Hair follicular keratinocyte (primary cell): ENCODE measurements around a stretch of chr15.

GRCh38 chr15:68365930-68366749 lies 65.8 kb downstream of the ITGA11 start:
- RAMPAGE, long total RNA, result no peak

DNA sequence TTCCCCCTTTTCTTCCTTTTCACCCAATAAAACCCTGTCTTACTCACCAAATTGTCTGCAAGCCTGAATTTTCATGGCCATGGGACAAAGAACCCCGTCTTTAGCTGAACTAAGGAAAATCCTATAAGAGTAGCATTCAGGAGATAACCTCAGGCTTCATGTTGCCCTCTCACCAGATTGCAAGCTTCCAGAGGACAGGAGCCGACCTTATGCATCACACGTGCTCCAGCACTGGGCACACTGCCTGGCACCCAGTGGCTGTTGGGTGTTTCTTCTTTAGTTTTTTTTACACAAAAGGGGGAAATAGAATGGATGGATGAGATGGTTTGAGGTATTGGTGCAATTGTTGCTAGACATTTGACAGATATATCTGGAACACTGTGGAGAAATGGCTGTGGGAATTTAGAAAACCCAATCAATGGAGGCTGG lies 49.7 kb upstream of the ITGA11 start:
- RAMPAGE, long total RNA, result no peak

GRCh38 chr15:68704408-68705218 lies 116.1 kb downstream of the ANP32A start:
- RAMPAGE, long total RNA, result no peak

GRCh38 chr15:68791279-68792204 lies 29.2 kb downstream of the ANP32A start:
- RAMPAGE, long total RNA, result no peak

DNA sequence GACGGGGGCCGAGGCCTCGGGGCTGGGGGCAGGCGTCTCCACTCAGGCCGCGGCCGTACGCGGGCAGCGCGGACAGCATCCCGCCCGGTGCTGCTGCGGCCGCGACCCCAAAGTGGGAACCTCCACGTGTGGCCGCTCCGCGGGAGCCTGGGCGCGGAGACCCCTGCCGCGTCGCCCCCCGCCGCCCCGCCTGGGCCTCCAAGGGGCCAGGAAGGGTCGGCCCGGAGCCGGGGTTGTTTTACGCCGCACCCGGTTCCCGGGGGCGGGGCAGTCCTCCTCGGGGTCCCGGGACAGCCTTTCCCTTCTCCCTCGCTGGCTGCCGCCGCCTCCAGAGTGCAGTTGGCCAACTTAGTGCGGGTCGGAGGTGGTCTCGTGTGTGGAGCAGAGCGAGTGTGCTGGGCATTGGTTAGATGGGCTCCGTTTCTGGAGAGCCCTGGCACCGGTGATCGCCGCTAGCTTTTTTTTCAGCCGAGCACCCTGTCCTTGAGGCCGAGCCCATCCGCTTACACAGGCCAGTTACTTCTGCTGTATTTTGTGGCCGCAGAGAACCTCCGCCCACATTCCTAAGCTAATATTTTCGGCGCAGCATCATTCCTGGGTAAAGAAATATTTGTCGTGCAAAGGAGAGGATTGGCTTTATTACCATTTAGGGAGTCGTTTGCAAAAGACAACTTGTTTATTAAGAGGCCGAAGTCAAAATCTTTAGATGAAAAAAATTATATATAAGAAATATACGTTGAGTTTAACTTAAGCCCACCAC lies 543 bp downstream of the KIF23 start:
- RAMPAGE, long total RNA, result no peak

DNA sequence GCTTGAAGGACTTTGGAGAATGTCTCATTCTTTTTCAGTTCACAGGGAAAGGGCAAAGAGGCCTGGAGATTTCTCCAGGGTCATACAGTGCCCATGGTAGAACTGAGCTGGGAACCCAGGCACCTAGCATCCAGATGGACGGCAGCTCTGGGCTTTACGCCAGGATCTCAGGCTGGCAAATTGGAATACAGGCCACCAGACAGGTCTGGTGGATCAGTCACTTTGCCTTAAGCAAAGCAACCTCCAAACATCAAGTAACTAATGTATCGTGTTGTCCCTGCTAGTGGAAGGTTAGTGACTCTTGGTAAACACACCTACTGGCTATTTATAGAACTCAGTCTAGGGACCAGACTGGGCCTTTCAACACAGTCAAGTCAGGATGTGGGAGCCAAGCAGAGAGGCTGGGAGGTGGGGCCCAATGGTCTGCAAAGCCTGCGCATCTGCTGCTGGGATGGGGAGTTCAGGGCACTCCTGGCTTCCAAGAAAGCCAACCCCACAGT lies 30.1 kb downstream of the RPLP1 start:
- RAMPAGE, long total RNA, result no peak

DNA sequence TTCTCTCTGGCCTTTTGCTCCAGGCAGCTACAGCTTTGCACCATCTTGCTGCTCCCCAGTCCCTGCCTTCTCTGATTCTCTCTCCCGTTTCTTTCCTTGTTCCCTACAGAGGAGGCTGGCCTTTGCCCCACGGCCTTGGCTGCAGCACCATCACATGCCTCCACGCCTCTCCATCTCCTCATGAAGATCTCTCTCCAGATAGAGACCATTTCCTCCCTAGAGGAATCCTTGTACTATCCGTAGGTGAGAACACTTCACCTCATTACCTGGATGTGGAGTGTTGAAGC lies 176.0 kb downstream of the RPLP1 start:
- RAMPAGE, long total RNA, result no peak

DNA sequence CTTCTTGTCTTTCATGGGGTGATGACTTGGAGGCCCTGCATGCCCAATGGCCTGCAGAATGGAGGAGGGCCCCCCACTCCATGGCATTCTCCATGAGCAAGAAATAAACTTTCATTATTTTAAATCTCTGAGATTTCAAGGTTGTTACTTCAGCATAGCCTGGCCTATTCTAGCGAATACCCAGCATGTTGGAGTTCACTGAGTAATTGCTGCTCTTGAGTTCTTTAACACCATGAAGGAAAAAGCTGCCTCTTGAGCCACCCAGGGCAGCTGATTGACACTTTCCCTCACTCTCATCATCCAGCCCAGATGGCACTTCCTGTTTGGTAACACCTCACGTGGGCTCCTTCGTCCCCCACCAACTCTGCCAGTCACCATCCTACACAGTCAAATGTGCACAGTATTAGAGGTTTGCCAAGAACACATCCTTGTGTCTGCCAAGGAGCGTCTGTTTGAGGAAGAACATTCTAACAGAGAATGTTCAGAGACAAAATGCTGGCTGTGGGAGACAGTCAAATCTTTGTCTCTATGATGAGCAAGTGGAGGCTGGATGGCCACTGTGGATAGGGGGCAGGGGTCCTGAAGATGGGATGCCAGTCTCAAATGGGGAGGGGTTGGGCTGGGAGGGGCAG lies 266.3 kb downstream of the RPLP1 start:
- RAMPAGE, long total RNA, result no peak

- RAMPAGE, long total RNA, result no peak
Measured at GRCh38 chr15:69760247-69761291, 308.0 kb downstream of the RPLP1 start.

DNA sequence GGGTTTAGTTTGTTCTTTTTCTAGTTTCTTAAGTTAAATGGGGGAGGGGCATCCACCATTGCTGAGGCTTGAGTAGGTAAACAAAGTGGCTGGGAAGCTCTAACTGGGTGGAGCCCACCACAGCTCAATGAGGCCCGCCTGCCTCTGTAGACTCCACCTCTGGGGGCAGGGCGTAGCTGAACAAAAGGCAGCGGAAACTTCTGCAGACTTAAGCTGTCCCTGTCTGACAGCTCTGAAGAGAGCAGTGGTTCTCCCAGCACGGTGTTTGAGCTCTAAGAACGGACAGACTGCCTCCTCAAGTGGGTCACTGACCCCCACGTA lies 316.7 kb downstream of the RPLP1 start:
- RAMPAGE, long total RNA, result no peak

GRCh38 chr15:70036554-70037062 lies 61.1 kb downstream of the TLE3 start:
- RAMPAGE, long total RNA, result no peak

- RAMPAGE, long total RNA, result no peak
Measured at GRCh38 chr15:70043988-70044373, 53.7 kb downstream of the TLE3 start.

DNA sequence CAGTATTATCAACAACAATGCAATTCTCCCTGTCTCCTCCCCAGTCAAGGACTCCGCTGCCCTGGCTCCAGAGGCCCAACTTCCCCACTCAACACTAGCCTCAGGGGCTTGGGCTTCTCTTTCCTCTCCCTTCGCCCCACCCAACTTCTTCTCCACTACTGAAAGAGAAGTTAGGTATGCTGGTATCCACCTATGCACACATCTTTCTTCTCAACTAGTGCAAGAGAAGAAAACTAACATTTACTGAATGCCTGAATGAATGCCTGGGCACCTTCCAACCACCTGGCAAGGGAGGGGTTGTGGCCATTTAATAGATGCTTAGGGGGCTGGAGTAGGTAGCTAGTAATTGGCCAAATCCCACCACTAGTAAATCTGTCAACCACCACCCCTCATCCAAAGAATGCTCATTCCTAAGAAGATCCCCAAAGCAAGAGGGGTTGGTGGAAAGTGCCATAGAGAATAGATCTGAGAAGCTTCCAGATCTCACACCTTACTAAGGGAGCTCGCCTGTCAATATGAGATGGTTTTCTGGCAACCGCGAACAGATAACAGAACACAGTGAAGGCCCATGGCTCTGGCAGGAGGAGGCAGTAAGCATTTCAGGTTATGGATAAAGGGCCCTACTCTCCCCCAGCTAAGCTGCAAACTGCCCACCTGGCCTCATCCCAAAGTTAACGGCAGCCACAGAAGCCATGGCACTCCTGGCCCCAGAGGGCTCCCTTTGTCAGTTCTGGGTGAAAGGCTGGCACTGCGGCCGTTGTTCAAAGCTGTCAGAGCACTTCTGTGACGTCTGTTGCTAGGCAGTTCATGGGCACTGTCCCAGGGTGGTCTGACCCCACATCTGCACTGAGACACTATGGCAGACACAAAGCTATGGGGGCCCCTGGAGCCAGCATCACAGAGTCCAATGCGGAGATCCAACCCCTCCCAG lies 30.4 kb downstream of the TLE3 start:
- RAMPAGE, long total RNA, result no peak

DNA sequence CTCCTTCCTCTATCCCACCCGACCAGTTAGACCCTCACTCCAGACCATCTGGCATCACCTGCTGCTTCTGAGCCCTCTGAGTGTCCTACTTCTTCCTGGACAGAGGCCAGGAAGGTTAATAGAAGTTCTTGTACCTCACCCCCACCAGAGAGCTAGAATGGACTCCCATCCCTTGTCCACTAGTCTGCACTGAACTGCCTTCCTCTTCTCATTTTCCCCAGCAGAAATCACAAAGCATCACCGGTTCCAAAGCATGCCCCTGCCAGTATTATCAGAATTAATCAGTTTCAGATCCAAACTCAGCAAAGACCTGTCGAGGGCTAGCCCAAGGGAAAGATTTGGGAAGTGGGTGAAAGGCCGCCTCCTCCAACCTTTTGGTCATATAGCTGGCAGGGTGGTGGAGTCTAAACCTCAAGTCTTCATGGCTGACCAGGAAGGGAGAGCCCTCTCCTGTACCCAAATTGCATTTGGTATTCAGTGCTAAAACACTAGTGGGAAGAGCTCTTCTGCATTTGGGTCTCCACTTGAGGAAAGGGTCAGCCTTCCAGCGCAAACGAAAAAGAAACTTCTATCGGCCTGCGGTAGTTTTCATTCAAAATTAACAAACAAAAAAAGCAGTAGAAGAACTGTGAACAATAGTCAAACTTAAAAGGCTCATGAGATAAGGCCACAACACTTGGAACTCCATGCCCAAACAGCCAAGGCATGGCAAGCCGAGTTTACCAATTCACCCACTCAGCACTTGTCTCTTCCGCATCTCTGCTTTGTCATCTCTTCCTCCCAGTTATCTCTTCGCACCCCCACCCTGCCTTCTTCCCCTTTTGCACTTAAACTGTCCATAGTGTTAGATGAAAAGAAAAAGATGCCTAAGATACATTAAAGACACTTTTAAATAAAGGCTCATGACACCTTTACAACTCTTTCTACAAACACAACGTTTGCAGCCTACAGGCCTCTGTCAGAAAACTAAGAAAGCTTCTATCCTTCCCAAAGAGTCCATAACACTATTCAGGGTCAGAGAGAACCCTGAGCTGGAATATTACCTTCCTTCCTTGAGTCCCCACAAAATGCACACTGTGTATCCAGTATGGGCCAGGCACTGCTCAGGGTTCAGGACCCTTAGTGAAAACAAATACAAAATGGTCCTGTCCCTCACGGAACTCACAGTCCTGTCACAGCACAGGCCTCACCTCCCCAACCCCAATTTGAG lies 11.2 kb downstream of the TLE3 start:
- RAMPAGE, long total RNA, result no peak

DNA sequence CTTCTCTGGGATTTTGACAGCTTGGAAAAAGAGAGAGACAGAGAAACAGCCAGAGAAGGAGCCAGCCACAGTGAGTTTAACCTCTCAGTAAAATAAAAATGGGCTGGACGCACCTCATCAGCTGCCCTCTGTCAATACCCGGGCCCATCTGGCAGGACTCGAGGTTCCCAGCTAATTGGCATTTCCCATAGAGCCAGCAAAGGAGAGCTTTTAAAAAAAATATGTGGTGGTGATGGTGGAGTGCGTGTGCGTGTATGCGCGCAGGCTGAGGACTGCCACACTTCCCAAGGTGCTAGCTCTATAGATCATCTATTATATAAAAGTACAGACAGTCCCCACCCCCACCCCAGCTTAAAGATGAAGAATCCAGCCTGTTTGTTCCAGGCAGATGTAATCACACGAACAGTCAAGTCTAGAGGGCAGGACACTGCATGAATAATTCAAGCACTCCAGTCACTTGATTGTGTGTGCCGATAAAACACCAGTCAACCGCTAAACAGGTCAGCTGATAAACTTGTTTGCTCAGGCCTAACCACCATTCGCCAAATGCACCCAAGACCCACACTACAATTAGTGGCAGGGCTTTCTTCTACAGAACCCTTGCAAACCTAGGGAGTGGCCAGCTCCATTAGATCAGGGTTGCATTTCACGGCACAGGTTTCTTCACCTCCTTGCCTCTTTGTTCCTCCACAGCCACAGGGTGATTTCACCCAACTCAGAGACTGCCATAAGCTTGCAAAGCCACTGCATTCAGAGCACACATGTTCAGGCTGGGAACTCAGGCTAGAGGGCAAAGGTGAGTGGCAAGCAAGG lies 5.9 kb downstream of the TLE3 start:
- RAMPAGE, long total RNA, result no peak

DNA sequence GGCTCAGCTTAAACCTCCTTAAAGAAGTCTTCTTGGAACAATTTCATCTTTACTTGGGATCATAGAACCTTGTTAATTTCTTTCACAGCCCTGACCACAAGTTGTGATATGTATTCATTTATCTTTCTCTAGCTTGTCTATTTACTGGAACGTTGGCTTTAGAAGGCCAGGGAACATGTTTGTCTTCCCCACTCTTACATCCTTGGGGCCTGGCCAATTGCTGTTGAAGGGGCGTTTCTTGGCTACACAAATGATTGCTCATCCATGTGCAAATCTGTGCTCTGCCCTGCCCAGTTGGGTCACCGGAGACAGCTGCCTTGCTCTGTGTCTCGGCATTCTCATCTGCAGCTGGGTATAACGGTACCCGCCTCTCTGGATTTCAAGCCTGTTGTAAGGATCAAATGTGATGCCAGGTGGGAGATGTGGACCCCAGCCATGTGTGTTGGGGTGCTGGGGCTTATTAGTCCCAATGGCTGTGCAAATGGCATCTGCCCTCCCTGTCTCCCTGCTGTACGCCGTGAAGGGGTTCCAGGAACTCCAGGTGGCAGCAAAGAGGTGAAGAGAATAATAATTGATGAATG lies 24.0 kb upstream of the TLE3 start:
- RAMPAGE, long total RNA, result no peak

DNA sequence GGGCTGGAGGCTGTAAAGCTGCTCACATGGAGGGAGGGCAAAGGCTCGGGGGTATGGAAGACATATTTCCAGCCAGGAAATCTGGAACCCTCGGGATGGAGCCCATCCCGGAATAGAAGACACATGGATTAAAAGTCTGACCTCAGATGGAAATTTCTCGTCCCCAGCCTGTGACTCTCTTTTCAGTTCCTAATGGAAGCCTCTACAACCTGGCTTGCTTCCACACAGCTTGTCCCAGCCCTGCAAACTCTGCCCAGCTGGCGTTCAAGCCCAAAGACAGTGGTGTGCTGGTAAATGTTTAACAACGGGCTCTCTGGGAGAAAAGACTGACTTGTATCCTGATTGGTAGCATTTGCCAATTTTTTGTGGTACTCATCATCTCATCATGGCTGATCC lies 35.6 kb upstream of the TLE3 start:
- RAMPAGE, long total RNA, result no peak

DNA sequence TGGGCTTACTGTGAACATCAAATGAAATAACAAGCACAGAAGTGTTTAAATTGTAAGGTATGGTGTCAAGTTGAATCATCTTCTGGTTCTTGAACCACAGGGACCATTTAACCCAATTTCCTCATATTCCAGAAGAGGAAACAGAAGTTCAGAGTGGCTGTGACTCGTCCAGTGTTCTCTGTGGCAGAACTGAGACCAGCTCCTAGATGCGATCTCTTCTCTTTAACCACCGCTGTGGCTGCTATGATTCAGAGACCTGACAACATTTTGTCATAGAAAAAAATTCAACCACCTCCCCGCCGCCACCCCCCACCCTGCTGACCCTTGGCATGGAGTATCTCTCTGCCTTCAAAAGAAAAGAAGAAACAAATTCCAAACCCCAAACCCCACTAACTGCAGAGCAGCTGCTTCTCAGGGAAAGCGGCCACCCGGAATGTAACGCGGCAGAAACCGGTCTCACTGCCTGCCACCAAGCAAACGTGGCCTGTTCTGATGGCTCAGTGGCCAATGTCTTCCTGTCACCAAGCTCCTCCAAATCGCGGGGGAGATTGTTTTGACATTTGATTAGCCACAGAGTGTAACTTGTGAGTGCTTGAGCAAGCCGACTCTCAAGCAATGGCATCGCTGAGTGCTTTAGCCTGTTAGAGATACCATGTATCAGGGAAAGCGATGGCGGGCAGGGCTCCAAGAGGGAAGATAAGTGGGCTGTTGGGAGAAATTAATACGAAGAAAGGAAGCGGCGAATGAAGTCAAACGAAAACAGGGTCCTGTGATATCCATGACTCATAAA lies 44.7 kb upstream of the TLE3 start:
- RAMPAGE, long total RNA, result no peak

- RAMPAGE, long total RNA, result no peak
Measured at GRCh38 chr15:70156635-70157253, 59.0 kb upstream of the TLE3 start.

GRCh38 chr15:70192531-70193073 lies 94.9 kb upstream of the TLE3 start:
- RAMPAGE, long total RNA, result no peak